SK-N-SH (cell line): Measurements from ENCODE around the gene SYNM.

DNA sequence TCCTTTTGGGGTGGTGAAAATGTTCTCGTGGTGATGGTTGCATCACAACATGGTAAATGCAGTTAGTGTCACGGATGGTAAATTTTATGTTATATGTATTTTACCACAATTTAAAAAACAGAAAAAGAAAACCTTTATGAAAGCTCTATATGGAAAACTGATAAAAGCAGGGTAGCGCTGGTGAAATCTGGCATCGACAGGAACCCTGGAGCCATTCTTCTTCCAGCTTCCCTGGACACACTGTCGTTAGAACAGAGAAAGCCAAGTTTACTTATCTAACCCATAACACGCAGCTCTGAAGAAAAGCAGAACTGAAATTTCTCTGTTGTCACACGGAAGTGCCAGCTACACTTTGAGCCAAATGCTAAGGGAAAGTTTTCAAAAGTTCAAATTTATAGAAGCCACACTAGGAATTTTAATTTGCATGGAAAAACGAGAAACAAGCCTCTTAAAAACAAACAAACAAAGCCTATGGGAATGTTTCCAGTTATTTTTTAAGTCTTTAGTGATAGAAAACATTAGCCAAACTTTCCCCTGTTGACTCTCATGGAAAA lies 287.6 kb upstream of the NR2F2 start:
- RRBS, result no CpG with 5 or more reads among the region's 8 CpGs
CAGE:
- cytosol, long polyA plus RNA, result no peak
- long polyA plus RNA, result no peak
- nucleus, long polyA plus RNA, result no peak

DNA sequence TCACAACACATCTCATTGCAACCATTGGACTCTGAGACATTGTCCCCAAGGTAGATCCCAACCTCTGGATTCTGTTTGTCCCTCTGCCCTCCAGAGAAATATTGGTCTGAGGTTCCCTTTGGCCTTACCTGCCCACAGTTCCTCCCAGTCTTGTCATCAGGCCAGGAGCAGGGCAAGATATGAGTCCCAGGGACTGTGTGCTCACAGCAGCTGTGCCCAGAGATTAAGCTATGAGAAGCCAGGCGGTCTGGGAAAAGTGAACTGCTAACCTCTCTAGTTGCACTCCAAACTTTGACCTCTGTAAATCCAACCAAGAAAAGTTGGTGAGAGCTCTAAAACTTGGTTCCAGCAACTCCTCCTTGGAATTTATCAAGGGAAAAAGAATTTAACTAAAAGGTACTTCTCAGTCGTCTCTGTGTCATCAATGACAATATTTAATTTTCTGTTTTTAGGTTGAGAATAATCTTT lies 168.1 kb upstream of the NR2F2 start:
- RRBS, result no CpG with 5 or more reads among the region's 2 CpGs
CAGE:
- cytosol, long polyA plus RNA, result no peak
- long polyA plus RNA, result no peak
- nucleus, long polyA plus RNA, result no peak

DNA sequence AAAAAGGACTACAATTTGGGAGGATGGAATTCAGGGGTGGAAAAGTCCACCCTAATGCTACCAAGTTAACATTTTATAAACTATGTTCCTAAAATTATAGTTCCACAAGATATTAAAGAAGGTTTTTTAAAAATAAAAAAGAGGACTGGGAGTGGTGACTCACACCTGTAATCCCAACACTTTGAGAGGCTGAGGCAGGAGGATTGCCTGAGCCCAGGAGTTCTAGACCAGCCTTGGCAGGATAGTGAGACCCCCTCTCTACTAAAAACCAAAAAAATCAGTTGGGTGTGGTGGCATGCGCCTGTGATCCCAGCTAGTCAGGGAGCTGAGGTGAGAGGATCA lies 152.8 kb upstream of the NR2F2 start:
- RRBS, result no CpG with 5 or more reads among the region's 1 CpG
CAGE:
- cytosol, long polyA plus RNA, result no peak
- long polyA plus RNA, result no peak
- nucleus, long polyA plus RNA, result no peak

DNA sequence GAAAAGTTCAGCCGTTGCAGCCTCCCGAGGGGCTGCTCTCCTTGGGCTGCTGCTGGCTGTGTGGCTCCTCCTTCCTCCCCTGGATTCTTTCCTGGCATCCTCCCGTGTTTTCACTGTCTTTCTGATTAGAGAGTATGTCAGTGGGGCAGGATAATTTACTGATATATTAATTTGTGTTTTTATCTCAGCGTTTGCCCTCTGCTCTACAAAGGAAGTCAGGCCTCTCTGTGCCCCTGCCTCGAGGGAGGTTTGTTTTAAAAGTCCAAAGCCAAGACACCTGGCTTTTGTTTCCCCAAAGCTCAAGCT lies 150.3 kb upstream of the NR2F2 start:
- RRBS, result no CpG with 5 or more reads among the region's 5 CpGs
CAGE:
- cytosol, long polyA plus RNA, result no peak
- long polyA plus RNA, result no peak
- nucleus, long polyA plus RNA, result no peak

DNA sequence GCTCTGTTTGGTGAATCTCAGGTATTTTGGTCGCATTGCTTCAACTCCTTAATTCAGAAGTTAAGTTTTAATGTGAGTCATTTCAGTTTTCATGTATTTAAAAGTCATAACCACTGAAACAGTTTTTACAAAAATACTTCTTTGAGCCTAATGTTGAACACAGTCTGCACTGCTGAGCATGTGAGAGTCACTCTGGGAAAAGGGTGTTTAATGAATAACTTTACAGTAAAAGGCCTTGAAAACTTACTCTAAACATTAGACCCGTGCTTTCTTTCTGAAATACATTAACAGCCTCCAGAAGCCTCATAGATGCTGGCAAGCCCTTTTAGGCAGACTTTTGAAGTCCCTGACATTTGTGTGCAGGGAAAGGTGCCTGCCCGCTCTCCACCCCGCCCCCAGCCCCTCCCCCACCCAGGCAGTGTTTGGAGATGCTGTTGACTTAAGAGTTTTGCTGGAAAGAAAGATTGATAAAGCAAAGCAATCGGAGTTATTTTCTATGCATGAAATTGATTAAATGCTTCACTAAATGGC lies 68.9 kb upstream of the NR2F2 start:
- RRBS, result no CpG with 5 or more reads among the region's 5 CpGs
CAGE:
- cytosol, long polyA plus RNA, result no peak
- long polyA plus RNA, result no peak
- nucleus, long polyA plus RNA, result no peak

DNA sequence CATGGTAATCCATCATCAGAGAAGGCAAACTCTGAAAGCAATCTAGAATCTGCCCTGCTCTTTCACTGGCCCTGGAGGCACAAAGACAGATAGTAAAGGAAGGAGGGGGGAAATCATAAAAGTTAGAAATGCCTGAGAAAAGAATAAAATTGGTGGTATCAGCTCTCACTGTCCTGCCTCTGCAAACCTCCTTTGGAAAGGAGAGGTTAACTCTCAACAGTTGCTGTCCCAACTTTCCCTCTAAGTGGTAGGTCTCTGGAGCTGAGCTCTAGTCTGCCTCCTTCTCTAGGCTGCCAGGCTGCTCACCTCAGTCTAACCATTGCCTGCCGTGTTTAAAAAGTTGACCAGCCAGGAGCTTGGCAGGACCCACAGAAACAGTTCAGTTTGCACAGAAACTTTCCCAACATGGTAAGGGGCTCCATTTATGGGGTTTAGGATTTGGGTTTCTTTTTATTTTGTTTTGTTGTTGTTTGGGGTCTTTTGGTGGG lies 13.3 kb upstream of the NR2F2 start:
- RRBS, result no CpG with 5 or more reads among the region's 1 CpG
CAGE:
- cytosol, long polyA plus RNA, result no peak
- long polyA plus RNA, result no peak
- nucleus, long polyA plus RNA, result no peak

- RRBS, result 2% methylated on average over 3 of the region's 9 CpGs
CAGE:
- cytosol, long polyA plus RNA, result no peak
- long polyA plus RNA, result no peak
- nucleus, long polyA plus RNA, result no peak
Measured at GRCh38 chr15:96320989-96321247, 9.6 kb upstream of the NR2F2 start.

DNA sequence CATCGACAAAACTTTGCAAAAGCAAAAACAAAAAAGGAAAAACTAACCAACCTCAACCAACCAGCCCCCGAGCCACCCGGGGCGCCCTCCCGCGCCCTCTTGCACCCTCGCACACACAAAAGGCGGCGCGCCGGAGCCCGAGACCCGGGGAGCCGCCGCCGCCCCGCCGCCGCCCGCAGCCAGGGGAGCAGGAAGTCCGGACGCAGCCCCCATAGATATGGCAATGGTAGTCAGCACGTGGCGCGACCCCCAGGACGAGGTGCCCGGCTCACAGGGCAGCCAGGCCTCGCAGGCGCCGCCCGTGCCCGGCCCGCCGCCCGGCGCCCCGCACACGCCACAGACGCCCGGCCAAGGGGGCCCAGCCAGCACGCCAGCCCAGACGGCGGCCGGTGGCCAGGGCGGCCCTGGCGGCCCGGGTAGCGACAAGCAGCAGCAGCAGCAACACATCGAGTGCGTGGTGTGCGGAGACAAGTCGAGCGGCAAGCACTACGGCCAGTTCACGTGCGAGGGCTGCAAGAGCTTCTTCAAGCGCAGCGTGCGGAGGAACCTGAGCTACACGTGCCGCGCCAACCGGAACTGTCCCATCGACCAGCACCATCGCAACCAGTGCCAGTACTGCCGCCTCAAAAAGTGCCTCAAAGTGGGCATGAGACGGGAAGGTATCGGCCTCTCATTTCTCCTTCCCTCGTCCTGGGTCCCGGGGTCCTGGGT lies 1.5 kb downstream of the NR2F2 start:
- RRBS, result 8% methylated on average over 36 of the region's 70 CpGs
CAGE:
- cytosol, long polyA plus RNA, result no peak
- long polyA plus RNA, result no peak
- nucleus, long polyA plus RNA, result no peak

- RRBS, result no CpG with 5 or more reads among the region's 1 CpG
CAGE:
- cytosol, long polyA plus RNA, result no peak
- long polyA plus RNA, result no peak
- nucleus, long polyA plus RNA, result no peak
Measured at GRCh38 chr15:98064533-98064732, 103.9 kb downstream of the ARRDC4 start.

DNA sequence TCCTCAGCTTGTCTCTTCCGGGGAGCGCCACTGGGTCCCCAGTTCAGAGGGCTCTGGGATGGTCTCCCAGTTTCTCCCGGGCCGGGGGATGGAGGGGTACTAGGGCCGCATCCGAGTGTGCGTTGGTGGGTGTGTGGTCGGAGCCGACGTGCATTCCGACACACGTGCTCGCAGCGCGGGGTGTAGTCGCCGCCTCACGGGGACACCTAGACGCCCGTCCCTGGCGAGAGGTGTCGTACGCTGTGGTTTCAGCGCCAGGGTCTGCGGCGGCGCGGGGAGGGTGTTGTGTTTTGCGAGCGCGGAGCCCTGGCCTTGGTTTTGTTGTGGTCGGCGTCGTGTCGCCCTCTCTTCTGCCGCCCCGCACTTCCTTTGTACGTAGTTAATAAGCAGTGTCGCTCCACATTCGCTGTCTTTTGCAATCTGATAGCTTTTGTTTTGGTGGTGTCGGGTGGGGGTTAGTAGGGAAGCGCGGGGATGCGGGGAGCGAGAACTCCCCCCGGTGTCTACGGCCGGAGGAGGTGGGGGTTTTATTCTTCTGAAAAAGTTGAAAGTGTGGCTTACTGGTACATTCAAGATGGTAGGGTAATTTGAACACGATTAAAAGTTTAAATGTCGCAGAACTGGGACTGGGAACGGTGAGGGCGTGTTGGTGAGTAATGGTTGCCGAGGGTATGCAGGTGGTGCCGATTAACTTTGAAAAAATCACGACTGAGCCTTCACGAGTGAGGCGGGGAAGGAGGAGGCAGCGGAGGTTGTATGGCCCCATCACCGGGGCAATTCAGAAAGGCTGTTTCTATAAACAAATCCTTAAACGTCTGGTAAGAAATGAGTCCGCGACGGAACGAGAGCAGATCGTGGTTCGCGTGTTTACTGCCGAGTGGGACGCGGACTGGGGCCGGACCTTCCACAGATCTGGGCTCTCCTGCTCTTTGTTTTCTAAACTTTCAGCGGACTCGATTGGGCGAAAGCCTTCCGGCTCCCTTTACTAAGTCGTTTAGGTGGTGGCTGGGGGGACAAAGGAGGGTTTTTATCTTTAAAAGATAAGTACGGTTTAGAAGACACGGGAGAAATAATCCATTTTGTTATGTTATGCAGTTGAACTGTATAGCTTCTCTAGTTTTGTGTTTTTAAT lies 2.5 kb downstream of the IGF1R start:
- RRBS, result 20% methylated on average over 8 of the region's 78 CpGs
CAGE:
- cytosol, long polyA plus RNA, result no peak
- long polyA plus RNA, result no peak
- nucleus, long polyA plus RNA, result start-site peak on the plus strand centred at position 454 of the sequence, 165 bp wide, 19 and 25 reads in 2 replicates

GRCh38 chr15:98662298-98663434 lies 14.3 kb downstream of the IGF1R start:
- RRBS, result no CpG with 5 or more reads among the region's 16 CpGs
CAGE:
- cytosol, long polyA plus RNA, result no peak
- long polyA plus RNA, result no peak
- nucleus, long polyA plus RNA, result no peak

DNA sequence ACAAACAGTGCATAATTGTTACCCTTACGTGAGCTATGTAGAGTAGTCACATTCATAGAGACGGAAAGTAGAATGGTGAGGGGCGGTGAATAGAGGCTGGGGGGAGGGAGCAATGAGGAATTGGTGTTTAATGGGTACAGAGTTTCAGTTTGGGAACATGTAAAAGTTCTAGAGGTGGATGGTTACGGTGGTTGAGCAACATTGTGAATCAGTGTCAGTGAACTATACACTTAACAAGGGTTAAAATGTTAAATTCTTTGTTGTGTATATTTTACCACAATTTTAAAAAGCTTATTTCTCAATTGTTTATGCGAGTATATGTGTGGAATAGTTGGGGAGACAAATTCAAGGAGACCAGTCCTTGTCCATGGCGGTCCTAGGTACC lies 18.3 kb downstream of the IGF1R start:
- RRBS, result no CpG with 5 or more reads among the region's 6 CpGs
CAGE:
- cytosol, long polyA plus RNA, result no peak
- long polyA plus RNA, result no peak
- nucleus, long polyA plus RNA, result no peak

DNA sequence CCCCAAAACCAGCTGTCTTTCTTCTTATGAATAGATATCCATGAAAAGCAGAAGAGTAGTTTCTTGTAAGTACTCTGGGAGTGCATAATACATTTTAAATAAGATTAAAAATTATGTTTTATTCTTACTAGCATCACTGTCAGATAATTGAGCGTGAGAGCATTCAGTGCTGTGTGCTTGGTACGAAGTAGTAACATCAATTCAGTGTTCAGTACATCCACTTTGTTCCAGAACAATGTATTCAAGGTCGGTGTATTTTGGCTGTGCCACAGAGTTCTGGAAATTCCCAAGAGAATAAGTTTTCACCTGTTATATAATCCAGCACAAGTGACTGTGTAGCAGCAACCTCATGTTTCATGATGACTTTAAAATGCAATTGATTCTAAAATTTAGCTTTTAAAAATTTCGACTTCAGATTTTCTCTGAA lies 130.6 kb downstream of the IGF1R start:
- RRBS, result no CpG with 5 or more reads among the region's 4 CpGs
CAGE:
- cytosol, long polyA plus RNA, result no peak
- long polyA plus RNA, result no peak
- nucleus, long polyA plus RNA, result no peak

DNA sequence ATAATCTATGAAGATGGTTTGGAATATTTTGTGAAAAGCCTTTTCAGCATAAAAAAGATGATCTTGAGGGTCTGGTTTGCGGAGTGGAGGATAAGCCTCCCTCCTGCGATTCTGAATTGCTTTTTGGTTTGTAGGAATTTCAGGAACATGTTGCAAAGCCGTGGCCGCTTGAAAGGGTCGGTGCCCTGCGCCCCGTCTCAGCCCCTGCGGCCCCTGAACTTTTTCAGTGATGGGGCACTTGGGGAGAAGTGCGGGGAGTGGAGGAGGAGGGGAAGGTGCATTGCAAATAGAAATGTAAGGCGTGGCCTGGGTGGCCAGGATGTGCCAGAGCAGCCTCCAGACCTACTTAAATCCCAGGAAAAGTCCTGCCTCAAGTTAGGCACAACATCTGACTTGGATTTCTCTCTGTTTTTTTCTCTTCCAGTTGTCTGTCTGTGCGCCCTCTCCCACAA lies 154.0 kb downstream of the PGPEP1L start:
- RRBS, result no CpG with 5 or more reads among the region's 11 CpGs
CAGE:
- cytosol, long polyA plus RNA, result no peak
- long polyA plus RNA, result no peak
- nucleus, long polyA plus RNA, result no peak

GRCh38 chr15:98963851-98964372 lies 43.7 kb downstream of the PGPEP1L start:
- RRBS, result no CpG with 5 or more reads among the region's 7 CpGs
CAGE:
- cytosol, long polyA plus RNA, result no peak
- long polyA plus RNA, result no peak
- nucleus, long polyA plus RNA, result no peak

- RRBS, result 88% methylated on average over 13 of the region's 29 CpGs
CAGE:
- cytosol, long polyA plus RNA, result no peak
- long polyA plus RNA, result no peak
- nucleus, long polyA plus RNA, result no peak
Measured at GRCh38 chr15:99015529-99015969, 8.0 kb upstream of the PGPEP1L start.

GRCh38 chr15:99058975-99060127 lies 45.5 kb upstream of the SYNM start:
- RRBS, result 5% methylated on average over 41 of the region's 88 CpGs
CAGE:
- cytosol, long polyA plus RNA, result no peak
- long polyA plus RNA, result no peak
- nucleus, long polyA plus RNA, result no peak

- RRBS, result no CpG with 5 or more reads among the region's 10 CpGs
CAGE:
- cytosol, long polyA plus RNA, result no peak
- long polyA plus RNA, result no peak
- nucleus, long polyA plus RNA, result no peak
Measured at GRCh38 chr15:99076453-99077139, 28.3 kb upstream of the SYNM start.

- RRBS, result under 1% methylated on average over 25 of the region's 59 CpGs
CAGE:
- cytosol, long polyA plus RNA, result no peak
- long polyA plus RNA, result no peak
- nucleus, long polyA plus RNA, result no peak
Measured at GRCh38 chr15:99104946-99105396, at the start of gene SYNM. SYNM (plus strand) TSS chr15:99105080.

DNA sequence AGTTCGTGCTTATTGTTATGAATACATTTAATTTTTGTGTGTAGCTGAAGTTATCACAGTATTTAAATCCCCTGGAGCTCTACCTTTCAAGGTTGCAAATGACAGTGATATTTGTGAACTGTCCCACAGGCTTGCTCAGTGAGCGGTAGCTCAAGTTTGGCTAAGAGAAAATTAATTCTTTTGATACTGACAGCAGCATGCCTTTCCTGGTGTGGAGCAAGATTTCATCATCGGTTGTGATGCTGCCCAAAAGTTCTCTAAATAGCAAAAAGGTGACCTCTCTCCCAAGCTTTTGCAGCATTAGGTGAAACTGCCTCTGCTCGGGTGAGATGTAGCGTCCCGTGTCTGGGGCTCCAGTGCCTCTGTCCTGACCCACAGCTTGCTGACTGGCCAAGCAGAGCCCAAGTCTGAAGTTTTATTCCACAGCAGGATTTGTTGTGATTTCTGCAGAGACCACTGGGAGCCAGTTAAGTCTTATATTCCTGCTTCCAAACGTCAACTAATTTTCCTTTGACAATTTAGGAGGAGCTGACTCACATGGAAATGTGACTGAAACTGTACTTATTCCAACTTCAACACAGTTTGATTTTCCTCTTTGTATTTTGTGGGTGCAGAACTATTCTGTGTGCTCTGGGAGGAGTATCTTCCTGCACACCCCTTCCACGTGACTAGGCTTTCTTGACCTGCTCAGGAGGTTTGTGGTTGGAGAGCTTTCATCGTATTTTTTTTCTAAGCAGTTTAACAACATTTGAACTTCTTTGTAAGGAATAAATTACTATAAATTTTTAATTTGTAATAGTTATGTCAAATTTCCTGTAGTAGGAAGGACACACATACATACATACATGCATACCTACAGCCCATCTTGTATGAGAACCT lies 5.9 kb downstream of the SYNM start:
- RRBS, result no CpG with 5 or more reads among the region's 9 CpGs
CAGE:
- cytosol, long polyA plus RNA, result no peak
- long polyA plus RNA, result no peak
- nucleus, long polyA plus RNA, result no peak